Colon Carcinoma Metastatic in the Brain (tissue), 2 donors: Measurements from ENCODE around the genes VCX3A, VCX and FAM9A.

- PRO-cap, 2 experiments = no peak in any of the 2 experiments
Observed at GRCh38 chrX:2608312-2608496, 82.9 kb upstream of the CD99 start.

GRCh38 chrX:2609729-2609840 lies 81.5 kb upstream of the CD99 start:
- PRO-cap, 2 experiments = no peak in any of the 2 experiments

GRCh38 chrX:2615637-2616122 lies 75.4 kb upstream of the CD99 start:
- PRO-cap, 2 experiments = no peak in any of the 2 experiments

DNA sequence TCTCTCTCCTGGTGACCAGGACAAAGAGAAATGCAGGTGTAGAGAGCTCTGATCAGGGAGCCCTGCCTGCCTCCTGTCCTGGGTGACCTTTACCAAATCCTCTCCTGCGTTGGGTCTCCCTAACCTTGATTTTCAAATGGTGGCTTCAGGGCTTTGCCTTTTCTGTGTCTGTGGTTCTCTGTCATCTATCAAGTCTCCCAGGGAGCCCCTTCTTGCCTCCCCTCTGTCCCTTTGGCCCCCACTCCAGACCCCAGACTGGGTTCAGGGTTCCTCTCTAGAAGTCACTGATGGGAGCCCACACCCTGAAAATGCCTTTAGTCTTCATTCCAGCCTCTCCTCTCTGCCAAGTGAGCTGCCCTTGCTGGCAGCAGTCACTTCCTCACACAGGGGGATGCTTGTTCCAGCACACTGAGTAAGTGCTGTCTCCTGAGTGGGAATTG lies 40.5 kb upstream of the CD99 start:
- PRO-cap, 2 experiments = no peak in any of the 2 experiments

- PRO-cap, 2 experiments = peak in 1 of 2 experiments; most common plus-strand start chrX:2690550 (in 1); most common minus-strand start chrX:2690454 (in 1)
Observed at GRCh38 chrX:2689960-2690825, 902 bp upstream of the CD99 start.

DNA sequence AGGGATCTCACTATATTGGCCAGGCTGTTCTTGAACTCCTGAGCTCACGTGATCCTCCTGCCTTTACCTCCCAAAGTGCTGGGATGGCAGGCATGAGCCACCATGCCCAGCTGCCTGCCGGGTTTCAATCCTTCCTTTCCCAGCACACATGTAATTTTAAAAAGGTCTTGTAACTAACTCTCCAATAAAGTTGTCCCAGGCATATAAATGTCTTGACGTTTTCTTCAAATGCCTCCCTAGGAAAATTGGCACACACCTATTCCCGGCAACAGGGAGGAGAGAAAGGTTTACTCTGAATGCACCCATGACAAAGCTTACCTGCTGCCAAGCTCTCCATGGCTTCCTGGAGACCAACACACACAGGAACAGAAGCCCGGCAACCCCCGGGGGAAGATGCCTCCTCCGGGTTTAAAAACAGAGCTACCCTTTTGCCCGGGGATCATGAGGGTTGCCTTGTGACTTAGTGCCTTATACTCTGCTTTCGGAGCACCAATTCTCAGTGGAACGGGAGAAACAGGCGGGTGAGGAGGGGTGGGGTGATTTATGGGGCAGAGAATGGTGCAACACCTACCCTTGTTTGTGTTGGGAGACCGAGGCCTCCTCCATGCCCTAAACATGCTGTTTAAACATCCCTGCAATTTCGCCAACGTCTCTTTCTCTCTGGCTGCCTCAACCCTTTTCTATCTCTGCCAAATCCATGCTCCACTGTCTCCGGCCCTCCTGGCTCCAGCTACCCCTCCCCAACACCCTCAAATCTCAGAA lies 4.9 kb upstream of the GYG2 start:
- PRO-cap, 2 experiments = no peak in any of the 2 experiments

- PRO-cap, 2 experiments = peak in 2 of 2 experiments; most common plus-strand start chrX:2898521 (in 1); most common minus-strand start chrX:2897760 (in 2)
Observed at GRCh38 chrX:2897291-2898641, 31.4 kb downstream of the ARSD start.

GRCh38 chrX:3788297-3788928 lies 75.0 kb upstream of the PRKX start:
- PRO-cap, 2 experiments = no peak in any of the 2 experiments

DNA sequence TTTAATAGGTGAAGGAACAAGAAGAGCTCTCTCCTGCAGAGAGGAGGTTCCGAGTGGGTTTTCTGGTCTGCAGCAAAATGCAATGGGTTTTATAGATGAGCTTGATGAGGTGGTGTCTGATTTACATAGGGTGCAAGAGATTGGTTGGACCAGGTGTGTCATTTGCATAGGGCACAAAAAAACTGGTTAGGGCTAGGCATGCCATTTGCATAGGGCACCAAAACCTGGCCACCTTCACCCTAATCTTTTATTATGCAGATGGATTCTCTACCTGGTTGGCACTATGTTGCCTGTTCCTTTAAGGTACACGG lies 94.4 kb upstream of the PRKX start:
- PRO-cap, 2 experiments = no peak in any of the 2 experiments

DNA sequence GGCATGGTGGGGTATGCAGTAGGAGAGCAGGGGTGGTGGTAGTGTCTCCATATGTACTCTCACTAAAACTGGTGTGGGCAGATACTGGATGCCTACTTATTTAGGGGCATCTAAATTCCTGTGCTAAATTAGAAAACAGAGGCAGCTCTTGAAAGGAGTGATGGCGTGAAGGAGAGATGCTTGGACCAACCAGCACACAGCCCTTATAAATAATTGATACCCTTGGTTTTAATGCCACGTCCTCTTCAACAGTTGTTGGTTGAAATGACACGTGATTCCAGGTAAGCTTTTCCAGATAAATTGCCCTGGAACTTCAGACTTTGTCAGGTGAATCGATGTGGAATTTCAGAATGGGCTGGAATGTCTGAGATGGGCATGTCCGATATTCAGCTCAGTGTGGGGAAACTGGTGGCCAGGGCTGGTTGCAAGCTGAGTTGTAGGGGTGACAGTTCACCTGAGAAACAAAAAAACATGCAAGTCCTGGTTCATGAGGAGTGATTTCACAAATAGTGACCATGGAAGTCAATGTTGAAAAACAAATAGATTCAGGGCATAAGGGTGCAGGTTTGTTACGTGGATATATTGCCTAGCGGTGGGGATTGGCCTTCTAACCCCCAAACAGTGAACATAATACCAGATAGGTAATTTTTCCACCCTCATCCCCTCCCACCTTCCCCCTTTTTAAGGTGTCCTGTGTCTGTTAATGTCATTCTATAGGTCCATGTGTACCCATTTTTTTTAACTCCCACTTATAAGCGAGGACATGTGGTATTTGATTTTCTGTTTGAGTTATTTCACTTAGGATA lies 104.1 kb upstream of the PRKX start:
- PRO-cap, 2 experiments = no peak in any of the 2 experiments

GRCh38 chrX:5648761-5649361 lies 579.8 kb downstream of the NLGN4X start:
- PRO-cap, 2 experiments = no peak in any of the 2 experiments

DNA sequence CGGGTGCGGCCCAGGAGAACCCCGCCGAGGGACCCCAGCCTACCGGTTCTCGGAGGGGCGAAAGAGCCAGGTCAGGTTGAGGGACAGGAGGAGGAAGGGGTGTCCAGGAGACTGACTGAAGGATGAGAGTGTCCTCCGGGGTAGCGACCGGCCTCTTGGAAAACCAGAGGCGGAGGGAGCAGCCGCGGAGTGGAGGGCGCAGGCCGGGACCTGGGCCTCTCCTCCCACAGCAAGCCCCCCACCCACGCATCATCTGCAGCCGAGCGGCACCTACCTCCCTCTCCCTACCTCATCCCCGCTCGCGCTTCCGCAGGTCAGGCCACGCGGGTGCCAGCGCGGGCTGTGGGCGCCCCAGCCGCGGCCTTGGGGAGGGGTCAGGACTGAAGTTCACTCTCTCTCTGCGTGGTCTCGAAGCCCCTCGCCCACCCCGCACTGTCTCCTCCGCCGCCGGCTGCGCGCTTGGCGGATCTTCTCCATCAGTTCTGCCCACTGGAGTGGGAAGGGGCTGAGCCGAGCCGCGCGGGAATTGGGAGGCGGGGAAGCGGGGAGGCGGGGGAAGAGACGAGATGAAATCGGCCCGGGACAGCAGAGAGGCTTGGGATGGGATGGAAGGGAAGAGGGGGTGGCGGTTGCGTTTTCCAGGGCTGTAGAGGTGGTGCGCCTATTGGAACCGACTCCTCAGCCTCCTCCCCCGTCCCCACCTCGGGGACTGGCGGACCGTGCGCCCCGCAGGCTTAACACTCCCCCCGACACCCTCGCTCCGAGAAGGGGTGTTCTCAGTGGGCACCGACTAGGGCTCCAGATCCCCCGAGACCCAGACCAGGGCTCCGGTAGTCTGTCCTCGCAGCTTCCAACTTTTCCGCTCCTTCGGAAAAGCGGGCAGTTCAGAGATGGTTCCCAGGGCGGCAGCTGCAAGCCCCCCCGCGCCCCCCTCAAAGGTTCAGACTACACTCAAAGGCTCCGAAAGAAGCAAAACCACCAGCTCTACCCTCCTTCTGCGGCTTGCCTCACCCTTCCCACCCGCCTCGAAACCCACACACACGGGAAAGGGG lies 1.7 kb downstream of the NLGN4X start:
- PRO-cap, 2 experiments = no peak in any of the 2 experiments

- PRO-cap, 2 experiments = no peak in any of the 2 experiments
Observed at GRCh38 chrX:6534969-6535515, at the start of gene VCX3A. VCX3A (minus strand) TSS chrX:6535118.

DNA sequence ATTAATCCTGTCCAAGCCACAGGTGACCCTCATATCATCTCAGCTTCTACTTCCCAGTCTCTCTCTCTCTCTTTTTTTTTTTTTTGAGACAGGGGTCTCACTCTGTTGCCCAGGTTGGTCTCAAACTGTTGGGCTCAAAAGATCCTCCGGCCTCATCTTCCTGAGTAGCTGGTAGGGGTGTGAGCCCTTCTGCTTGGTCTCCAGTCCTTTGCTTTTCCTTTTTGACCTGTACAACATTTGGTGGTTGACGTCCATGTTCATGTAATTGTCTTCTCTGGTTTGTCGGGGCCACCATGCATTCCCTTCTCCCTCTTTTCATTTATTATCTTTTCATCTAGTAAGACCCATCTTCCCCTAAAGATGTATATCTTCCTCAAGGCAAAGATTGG lies 105.7 kb upstream of the STS start:
- PRO-cap, 2 experiments = no peak in any of the 2 experiments

DNA sequence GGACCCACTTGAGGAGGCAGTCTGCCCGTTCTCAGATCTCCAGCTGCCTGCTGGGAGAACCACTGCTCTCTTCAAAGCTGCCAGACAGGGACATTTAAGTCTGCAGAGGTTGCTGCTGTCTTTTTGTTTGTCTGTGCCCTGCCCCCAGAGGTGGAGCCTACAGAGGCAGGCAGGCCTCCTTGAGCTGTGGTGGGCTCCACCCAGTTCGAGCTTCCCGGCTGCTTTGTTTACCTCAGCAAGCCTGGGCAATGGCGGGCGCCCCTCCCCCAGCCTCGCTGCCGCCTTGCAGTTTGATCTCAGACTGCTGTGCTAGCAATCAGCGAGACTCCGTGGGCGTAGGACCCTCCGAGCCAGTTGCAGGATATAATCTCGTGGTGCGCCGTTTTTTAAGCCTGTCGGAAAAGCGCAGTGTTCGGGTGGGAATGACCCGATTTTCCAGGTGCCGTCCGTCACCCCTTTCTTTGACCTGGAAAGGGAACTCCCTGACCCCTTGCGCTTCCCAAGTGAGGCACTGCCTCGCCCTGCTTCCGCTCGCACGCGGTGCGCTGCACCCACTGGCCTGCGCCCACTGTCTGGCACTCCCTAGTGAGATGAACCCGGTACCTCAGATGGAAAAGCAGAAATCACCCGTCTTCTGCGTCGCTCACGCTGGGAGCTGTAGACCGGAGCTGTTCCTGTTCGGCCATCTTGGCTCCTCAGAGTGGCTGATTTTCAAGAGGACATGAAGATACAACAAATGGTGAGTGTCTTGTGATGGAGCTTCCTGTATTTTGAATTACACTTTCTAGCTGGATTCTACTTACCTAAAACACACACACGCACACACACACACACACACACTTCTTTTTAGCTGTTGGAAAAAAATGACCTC lies 249.7 kb upstream of the VCX start:
- PRO-cap, 2 experiments = no peak in any of the 2 experiments

GRCh38 chrX:7842864-7843410 lies at the start of gene VCX:
VCX (plus strand) TSS chrX:7843171.
- PRO-cap, 2 experiments = no peak in any of the 2 experiments

GRCh38 chrX:8801258-8801704 lies at the start of gene FAM9A:
FAM9A (minus strand) TSS chrX:8801383.
- PRO-cap, 2 experiments = no peak in any of the 2 experiments

DNA sequence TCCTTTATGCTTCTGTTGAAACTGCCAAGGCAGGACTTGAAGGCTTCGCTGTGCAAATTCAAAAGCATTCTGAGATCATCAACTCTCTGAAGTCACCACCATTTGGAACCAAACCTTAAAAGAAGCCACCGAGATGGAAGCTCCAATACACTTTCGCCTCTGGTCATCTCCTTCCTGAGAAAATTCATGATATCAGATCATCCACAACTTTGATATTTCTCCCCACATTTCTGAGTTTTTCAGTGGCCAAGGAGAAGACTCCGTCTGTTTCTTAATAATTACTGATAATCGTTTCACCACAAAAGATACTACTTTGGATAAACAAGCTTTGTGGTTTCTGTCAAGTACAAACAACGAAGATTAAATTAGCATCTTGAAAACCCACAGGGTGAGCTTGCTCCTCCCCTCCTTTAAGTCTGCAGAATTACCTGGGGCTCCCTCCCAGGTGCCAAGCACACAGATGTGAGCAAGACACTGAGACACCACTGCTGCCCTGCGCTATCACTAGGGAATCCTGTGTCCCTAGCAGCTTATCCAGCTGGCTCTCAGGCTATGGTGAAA lies 125.0 kb upstream of the TBL1X start:
- PRO-cap, 2 experiments = no peak in any of the 2 experiments

- PRO-cap, 2 experiments = no peak in any of the 2 experiments
Observed at GRCh38 chrX:9352239-9352751, 112.6 kb upstream of the TBL1X start.

DNA sequence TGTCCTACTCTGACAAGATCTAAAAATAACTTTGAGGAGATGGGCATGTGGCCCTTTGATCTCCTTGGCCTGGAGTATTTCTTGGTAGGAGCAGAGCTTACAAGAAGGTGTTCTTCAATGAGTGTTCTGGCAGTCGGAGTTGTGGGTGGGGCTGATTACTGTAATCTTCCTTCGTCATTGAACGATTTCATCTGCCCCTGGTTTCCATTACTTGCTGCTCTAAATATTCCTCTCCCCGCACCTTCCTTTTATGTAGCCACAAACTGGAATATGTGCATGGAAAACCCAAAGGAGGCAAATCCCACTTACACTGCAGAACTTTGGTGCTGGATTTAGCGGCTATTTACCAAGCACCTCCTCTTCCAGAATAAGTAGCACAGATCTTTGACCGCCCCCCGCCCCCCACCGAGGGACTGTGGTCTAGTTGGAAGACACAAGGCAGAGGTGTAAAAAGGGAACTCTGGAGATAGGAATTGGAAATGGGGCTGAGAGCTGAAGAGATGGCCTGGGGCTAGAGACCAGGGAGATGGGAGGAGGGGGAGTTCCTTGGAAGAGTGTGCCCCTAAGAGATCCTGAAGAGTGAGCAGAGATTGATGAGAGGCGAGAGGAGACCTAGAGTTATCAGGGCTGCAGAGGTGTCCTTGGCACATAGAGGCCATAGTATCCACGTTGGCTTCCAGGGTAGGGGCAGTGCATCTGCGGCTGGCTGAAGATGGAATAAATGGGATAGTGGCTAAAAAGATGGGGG lies 55.2 kb downstream of the TBL1X start:
- PRO-cap, 2 experiments = no peak in any of the 2 experiments